Caco-2 (cell line): ENCODE results near the genes APMAP and DEFB124.

- PRO-cap, result no peak
- RRBS, result no CpG with 5 or more reads among the region's 7 CpGs
Measured at GRCh38 chr20:24960817-24961648, 12.0 kb downstream of the CST7 start.

DNA sequence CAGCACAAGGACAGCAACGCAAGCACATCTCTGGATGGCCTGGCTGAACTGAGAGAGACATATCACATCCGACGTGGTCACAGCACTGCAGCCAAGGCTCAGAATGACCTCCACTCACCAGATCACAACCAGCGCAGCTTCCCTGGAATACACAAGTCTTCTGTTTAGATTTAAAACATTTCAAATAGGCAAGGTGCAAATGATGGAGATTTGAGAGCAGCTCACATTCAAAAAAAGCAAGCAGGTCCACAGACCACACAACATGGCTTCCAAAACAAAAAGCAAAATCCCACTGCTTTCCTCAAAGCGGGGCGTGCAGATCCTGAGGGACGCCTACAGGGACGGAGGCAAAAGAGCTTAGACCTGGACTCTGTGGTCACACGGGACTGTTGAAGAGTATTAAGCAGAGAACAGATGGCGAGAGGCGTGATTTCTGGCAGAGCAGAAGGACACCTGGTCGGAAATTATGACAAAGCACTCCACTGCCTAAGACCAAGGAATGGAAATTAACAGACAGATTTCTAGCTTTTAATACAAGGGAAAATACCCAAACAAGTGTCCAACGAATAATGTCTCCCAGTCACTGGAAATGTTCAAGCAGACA lies 15.3 kb downstream of the CST7 start:
- PRO-cap, result no peak
- RRBS, result no CpG with 5 or more reads among the region's 13 CpGs

GRCh38 chr20:24990654-24991267 lies 1.8 kb downstream of the APMAP start:
- PRO-cap, result no peak
- RRBS, result no CpG with 5 or more reads among the region's 3 CpGs

GRCh38 chr20:24992548-24993248 lies at the start of gene APMAP:
TSS of gene APMAP (minus strand) at chr20:24992751.
- PRO-cap, result bidirectional peak, plus-strand start at chr20:24992879, minus-strand start at chr20:24992750; bidirectional peak, plus-strand start at chr20:24993035, minus-strand start at chr20:24993042
- RRBS, result 2% methylated on average over 38 of the region's 66 CpGs

GRCh38 chr20:25006350-25006920 lies 13.9 kb upstream of the APMAP start:
- PRO-cap, result no peak
- RRBS, result no CpG with 5 or more reads among the region's 9 CpGs

DNA sequence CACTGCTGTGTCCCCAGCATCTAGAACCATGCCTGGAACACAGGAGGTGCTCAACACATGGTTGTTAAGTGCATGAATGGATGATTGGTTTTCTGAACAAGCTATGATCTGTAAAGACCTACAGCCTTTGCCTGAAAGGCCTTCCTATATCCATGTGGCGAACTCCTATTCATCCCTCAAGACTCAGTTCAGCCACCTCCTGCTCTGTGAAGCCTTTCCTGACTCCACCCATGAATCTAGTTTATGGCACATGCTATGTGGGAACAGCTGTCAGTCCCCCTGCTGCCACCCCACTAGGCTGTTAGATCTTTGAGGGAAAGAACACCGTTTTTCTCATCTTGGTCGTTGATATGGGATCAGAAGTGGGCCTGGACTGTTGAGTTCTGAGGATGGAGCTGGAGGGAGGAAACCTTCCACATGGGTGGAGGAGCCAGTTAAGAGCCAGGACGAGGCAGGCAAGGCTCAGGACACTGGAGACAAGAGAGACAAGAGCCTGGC lies 17.9 kb upstream of the APMAP start:
- PRO-cap, result no peak
- RRBS, result no CpG with 5 or more reads among the region's 4 CpGs

GRCh38 chr20:25015884-25016204 lies 23.3 kb upstream of the APMAP start:
- PRO-cap, result no peak
- RRBS, result no CpG with 5 or more reads among the region's 7 CpGs

- PRO-cap, result no peak
- RRBS, result no CpG with 5 or more reads among the region's 48 CpGs
Measured at GRCh38 chr20:25077029-25078206, 4.5 kb downstream of the VSX1 start.

GRCh38 chr20:25324398-25324867 lies 66.2 kb downstream of the ABHD12 start:
- PRO-cap, result no peak
- RRBS, result no CpG with 5 or more reads among the region's 5 CpGs

DNA sequence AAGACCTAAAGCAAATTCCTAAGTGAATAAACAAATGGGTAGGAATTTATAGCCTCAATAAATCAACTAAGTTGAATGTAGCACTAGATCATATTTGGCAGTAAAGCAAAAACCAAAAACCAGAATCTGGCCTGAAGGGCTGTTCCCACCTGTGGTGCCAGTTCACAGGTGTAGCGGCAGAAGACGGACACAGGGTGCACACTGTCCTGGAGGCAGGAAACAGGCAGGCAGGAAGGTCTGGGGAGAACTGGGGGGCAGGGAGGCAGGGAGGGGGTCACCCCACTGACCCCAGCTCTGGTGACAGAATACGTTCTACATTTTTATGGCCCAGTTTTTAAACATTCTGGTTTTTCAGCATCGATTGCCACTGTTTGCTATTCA lies 36.5 kb downstream of the ABHD12 start:
- PRO-cap, result bidirectional peak, plus-strand start at position 160 of the sequence, minus-strand start outside the sequence
- RRBS, result no CpG with 5 or more reads among the region's 4 CpGs

DNA sequence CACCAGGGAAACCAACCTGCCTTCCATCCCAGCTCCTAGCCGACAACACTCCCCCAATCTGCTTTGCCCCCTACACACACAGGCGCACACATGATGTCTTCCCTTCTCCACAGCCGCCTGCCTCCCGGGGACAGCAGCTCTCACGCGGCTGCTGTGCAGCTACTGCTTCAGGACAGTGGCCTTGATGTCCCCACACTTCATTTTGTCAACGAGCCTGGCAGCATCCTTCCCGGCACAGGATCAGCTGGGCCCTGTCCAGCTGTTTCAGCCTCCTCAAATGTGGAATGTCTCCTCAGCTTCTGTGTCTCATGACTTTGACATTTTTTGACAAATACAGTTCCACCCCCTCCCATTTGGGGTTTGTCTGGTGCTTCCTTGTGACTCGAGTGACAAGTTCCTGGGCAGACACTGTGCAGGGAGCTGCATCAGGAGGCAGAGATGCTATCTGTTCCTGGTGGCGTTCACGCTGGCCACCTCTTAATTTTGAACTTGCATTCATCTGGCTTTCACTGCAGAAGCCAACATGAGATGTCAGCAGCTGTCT lies 57.1 kb downstream of the GINS1 start:
- PRO-cap, result no peak
- RRBS, result 84% methylated on average over 5 of the region's 11 CpGs

GRCh38 chr20:25498023-25498664 lies 87.2 kb downstream of the NINL start:
- PRO-cap, result no peak
- RRBS, result no CpG with 5 or more reads among the region's 12 CpGs

GRCh38 chr20:25582593-25582878 lies 2.8 kb downstream of the NINL start:
- PRO-cap, result no peak
- RRBS, result no CpG with 5 or more reads among the region's 1 CpG

DNA sequence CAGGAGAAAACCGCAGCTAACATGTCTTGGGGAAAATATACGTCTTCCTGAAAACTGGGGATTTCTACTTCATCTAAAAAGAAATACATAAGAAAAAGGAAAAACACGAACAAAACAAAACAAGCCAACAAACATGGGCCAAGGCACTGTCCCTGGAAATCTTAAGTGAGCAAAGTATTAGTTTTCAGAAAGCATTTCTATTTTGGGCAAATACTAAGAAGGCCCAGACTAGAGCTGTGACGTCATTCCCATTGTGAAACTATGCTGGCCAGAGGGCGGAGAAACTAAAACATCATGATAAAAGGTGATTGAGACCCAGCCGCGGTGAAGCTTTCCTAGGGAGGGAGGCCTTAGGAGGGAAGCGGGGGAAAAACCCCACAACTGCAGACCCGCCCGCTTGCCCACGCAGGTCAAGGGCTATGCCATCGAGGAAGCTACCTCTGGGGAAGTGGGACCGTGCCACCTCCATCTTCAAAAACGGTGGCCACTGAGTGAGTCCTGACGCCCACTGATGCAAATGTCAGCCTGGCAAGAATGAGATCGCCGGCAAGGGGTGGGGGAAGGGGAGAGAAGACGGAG lies 1504.8 kb upstream of the DEFB115 start:
- PRO-cap, result no peak
- RRBS, result no CpG with 5 or more reads among the region's 18 CpGs

DNA sequence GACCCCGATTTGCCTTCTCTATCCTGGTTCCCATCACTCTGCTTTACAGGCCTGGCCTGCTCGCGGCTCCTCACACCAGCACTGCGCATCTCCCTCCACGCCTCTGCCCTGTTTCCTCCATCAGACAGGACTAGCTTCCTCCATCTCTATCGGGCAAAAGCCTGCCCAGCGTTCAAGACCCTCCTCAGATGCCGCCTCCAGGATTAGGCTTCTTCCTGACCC lies 881.1 kb upstream of the DEFB115 start:
- PRO-cap, result no peak
- RRBS, result no CpG with 5 or more reads among the region's 8 CpGs

GRCh38 chr20:30376710-30377697 lies 880.5 kb upstream of the DEFB115 start:
- PRO-cap, result bidirectional peak, plus-strand start at chr20:30377207, minus-strand start at chr20:30377053
- RRBS, result 1% methylated on average over 4 of the region's 76 CpGs

DNA sequence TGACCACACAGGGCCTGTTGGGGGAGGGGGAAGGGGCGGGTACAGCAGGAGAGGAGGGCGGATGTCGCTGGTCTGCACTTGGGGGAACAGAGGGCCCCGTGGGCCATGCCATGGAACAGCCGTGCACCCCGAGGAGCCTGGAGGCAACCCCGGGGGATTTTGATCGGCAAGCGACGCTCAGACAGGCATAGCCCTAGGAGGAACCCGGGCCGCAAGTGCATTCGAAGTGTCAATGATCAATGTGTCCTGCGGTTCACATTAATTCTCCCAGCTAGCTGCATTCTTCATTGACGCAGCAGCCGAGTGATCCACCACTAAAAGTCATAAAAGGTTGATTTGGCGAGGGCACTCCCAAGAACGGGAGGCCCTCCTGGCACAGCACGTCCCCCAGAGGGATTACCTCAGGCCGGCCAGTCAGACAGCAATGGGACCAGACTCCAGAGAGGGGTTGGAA lies 772.7 kb upstream of the DEFB115 start:
- PRO-cap, result no peak
- RRBS, result no CpG with 5 or more reads among the region's 20 CpGs

- PRO-cap, result unidirectional peak, plus-strand start at chr20:30579280
- RRBS, result no CpG with 5 or more reads among the region's 9 CpGs
Measured at GRCh38 chr20:30579035-30579636, 678.3 kb upstream of the DEFB115 start.

GRCh38 chr20:30816219-30816758 lies 441.2 kb upstream of the DEFB115 start:
- PRO-cap, result no peak
- RRBS, result no CpG with 5 or more reads among the region's 43 CpGs

DNA sequence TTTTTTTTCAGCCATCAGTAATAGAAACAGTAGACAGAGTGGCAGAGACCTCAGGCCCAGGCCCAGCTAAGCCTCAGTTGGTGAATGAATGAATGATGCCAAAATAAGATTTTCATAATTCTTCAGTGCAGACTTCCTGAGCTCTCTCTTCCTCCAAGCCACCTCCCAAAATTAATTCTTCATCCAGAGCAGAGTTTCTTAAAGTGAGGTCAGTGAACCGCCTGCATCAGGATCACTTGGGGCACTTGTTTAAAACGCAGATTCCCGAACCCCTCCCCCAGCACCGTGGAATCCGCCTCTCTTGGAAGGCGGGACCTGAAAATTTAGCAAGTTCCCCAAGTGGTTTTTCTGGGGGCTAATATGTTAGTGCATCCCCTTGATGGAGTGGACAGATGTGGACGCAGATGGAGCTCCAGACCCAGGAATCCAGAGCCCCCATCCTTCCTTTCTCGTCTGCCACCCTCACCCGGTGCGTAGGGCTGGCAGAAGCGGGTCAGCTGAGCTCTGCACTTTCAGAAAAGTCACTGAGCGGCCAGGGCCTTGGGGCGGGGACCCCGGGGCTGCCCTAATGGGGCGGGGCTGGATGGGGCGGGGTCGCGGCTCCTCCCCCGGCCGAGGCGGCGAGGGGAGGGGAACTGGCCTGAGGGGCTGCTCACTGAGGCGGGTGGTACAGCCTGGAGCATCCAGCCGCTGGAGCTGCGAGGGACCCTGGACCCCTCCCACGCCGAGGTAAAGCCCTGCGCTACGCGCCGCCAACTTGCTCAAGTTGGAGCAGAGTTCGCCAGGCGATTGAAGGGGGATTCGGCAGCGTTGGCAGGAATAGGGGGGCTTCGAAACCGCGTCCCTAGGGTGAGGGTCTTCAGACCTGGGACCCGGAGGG lies at the start of gene DEFB124:
Gene DEFB124 (minus strand): TSS at position 490 of the 880 bp plus-strand sequence.
- PRO-cap, result no peak
- RRBS, result 30% methylated on average over 12 of the region's 39 CpGs